Esophagus squamous epithelium (tissue), 4 donors: ENCODE data around the genes SEPTIN3 and BIK.

DNA sequence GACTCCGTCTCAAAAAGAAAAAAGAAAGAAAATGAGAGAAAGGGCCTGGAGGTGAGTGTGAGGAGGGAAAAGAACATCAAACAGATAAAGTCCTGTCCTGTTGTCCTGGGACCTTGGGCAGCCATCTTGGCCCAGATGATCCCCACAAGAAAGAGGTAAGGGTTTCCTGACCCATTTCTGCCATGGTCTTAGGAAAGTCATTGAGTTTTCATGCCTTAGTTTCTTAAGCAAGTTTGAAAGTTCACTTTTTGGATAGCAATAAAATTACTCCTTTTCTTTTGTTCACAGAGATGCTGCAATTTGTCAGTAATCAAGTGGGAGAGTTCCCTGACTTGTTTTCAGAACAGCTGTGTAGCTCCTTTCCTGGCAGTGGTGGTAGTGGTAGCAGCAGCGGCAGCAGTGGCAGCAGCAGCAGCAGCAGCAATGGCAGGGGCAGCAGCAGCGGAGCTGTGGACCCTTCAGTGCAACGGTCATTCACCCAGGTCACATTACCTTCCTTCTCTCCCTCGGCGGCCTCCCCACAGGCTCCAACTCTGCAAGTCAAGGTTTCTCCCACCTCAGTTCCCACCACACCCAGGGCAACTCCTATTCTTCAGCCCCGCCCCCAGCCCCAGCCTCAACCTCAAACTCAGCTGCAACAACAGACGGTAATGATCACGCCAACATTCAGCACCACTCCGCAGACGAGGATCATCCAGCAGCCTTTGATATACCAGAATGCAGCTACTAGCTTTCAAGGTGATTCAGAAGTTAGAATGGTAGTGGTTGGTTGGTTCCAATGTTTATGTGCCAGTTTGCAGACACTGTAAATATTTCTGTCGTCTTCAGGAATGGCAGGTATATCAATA lies 33.9 kb downstream of the SREBF2 start:
- PRO-cap = no peak
- RAMPAGE, long total RNA, 4 experiments = start-site peak on the plus strand in 1 of 4 experiments, centred at position 513 of the sequence, 118 reads per replicate

- PRO-cap = unidirectional peak, plus-strand start at chr22:41910344
- RAMPAGE, long total RNA, 4 experiments = no peak in any of the 4 experiments
Measured at GRCh38 chr22:41910100-41910445, 4.8 kb downstream of the SHISA8 start.

GRCh38 chr22:41915762-41916540 lies 1.1 kb upstream of the SHISA8 start:
- PRO-cap = no peak
- RAMPAGE, long total RNA, 4 experiments = no peak in any of the 4 experiments

DNA sequence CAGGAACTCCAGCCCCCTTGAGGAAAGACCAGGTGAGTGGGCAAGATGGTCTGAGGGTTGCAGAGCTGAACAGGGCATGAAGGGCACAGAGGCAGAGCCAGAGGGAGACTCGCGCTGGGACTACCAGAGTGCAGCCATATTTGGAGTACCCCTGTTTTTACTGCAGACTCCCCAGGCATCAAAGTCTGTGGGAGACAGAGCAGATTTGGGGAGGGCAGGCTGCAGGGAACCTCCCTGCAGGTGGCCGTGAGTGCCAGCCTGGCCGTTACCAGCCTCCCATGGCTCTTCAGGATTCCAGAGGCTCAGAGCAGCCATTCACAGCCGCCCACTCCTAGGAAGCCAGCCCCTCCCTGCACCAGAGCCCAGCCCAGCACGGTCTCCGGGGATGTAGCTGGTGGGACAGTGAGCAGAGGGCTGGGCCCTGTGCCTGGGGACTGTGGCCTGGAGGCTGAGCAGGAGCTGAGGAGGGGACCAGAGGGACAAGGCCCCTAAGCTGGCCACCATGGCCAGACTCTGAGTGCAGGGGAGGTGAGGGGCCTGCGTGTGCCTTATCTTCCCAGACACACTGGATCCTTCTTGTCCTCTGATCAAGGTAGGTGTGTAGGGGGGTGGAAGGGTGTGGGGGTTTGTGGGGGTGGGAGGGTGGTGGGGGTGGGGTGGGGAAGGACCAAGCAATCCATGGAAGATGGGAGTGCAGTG lies at the start of gene SEPTIN3:
TSS of gene SEPTIN3 (plus strand) at position 358 of the 699 bp plus-strand sequence.
- PRO-cap = no peak
- RAMPAGE, long total RNA, 4 experiments = no peak in any of the 4 experiments

- PRO-cap = bidirectional peak, plus-strand start at chr22:42090947, minus-strand start at chr22:42090772
- RAMPAGE, long total RNA, 4 experiments = start-site peak on the plus strand in 1 of 4 experiments, at chr22:42091007-42091042 at its widest, 6 reads per replicate
Measured at GRCh38 chr22:42090858-42091329, 322 bp upstream of the NDUFA6 start.

- PRO-cap = no peak
- RAMPAGE, long total RNA, 4 experiments = no peak in any of the 4 experiments
Measured at GRCh38 chr22:42293342-42293582, 22.8 kb upstream of the TCF20 start.

DNA sequence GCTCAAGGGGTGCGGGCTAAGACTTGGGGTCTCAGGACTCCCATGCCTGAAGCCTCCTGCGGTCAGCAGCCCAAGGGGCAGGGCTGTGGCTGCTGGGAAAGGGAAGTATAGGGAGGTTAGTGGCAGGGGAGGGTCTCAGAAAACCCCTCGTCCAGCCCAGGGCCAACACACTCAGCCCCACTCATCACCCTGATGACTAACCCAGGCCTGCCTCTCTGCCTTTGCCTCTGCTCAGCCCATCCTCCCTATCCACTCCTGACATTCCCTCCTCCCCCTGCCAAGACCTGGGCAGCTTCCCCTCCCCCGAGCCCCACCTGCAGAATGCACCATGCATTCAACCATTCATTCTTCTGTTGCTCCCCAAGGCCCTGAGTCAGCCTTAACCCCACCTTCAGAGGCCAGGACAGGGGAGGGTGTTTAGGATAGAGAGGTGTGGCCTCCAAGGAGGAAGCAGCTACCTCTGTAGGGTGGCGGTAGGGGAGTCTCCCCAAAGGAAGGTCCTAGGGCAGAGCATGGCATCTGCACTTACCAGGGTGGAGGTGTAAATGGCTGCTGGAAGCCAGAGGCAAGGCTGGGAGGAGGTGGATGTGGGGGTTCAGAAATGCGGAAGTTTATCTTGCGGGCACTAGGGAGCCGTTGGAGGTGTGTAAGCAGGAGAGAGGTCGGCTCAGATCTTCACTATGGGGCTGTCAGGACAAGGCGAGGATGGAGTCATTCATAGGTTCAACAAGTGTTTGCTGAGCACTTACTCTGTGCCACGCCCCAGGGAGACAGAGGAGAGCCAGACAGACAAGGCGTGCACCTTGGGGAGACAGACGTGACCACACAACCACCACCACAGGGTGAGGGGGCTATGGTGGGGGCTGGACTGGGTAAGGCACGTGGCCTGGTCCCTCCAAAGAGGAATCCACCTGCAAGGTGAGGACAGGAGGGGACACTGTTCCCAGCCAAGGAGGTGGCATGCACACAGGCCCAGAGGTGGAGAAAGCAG lies 30.4 kb upstream of the TCF20 start:
- PRO-cap = bidirectional peak, plus-strand start at position 490 of the sequence, minus-strand start at position 194 of the sequence
- RAMPAGE, long total RNA, 4 experiments = no peak in any of the 4 experiments

GRCh38 chr22:42314855-42315088 lies 44.3 kb upstream of the TCF20 start:
- PRO-cap = no peak
- RAMPAGE, long total RNA, 4 experiments = no peak in any of the 4 experiments

DNA sequence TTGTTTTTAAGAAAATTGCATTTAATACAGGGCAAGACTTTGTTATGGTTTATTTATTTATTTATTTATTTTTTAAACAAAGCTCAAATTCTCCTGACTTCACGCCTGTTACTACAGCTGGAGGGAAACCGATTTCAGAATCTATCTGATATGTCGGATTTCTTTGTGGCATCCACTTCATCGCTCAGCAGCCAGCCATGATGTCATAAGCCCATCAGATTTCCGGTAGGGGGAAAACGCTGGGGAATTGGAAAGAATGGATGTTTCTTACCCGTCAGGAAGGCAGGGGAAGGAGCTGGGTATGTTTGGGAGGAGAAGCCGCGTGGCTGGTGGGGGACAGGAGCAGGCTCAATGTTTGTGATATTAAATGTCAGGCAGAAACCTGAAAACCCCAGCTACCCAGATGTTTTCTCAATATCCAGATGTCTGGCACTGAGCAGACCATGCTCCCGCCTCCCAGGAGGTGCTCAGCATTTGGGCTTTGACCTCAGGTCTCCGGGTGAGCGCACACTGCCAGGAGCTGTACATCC lies 67.7 kb downstream of the NFAM1 start:
- PRO-cap = unidirectional peak, plus-strand start at position 274 of the sequence
- RAMPAGE, long total RNA, 4 experiments = no peak in any of the 4 experiments

- PRO-cap = bidirectional peak, plus-strand start at chr22:42368596, minus-strand start at chr22:42368529; unidirectional peak, minus-strand start at chr22:42369031; unidirectional peak, minus-strand start at chr22:42369120; bidirectional peak, plus-strand start at chr22:42369506, minus-strand start at chr22:42369284
- RAMPAGE, long total RNA, 4 experiments = no peak in any of the 4 experiments
Measured at GRCh38 chr22:42368448-42369371, 63.5 kb downstream of the NFAM1 start.

DNA sequence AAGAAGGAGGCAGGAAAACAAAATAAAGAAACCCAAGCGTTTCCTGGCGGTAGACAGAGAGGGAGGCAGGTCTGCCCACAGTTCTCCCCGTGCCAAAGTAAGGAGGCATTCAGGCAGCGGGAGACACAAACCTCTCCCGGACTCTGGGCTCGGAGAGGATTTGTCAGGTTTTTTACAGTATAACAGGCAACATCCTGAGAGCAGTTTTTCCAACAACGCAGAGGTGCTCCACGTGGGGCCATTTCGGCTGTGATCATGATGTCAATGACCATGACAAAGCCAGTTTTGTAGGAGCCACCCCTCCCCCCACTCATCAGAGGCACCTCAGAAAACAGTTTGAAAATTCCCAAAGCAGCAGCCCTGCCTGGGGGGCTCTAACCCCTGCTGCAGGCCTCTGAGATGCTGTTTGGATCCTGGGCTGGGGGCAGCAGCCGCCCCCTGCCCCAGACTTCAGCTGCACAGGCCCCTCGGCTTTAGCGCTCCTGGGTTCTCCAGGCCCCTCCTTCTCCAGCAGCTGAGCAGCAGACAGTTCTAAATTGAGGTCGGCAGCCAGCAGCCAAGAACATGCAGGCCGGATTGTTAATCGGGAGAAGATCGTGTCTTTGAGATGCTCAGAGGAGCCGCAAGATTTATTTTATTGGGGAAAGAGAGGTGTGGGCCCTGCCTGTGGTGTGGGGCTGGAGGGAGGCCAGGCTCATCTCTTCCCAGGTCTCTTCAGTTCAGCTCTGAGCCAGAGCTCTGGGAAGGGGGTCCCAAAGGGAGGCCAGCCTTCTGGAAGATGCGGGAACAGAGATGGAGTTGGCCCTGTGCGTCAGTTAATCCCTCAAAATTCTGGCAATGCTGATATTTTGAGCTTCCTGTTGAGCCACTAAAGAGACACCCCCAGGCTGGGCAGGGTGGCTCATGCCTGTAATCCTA lies 19.3 kb downstream of the NFAM1 start:
- PRO-cap = no peak
- RAMPAGE, long total RNA, 4 experiments = no peak in any of the 4 experiments

GRCh38 chr22:42440059-42440561 lies 7.9 kb upstream of the NFAM1 start:
- PRO-cap = no peak
- RAMPAGE, long total RNA, 4 experiments = no peak in any of the 4 experiments

DNA sequence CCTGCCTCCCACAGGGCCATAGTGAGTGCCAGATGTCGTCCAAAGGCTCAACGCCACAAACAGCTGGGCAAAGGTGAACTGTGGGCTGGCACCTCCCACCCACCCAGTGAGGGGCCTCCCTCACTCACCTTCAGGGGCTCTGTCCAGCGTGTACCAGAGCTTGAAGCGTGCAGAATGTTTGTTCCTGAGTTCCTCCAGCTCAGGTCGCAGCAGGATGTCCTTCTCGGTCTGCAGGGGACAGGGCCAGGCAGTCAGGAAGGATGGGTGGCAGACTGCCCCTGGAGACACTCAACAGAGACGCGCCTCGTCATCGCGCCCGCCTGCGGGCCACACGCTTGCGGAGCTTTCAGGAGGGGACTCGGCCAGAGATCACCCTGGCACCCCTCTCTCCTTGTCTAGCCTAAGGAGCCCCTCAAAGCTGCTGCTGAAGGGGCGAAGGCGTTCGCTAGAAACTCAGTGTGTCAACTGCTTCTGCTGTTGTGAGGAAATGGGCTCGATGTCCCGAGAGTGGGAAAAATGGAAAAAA lies 9.0 kb upstream of the POLDIP3 start:
- PRO-cap = no peak
- RAMPAGE, long total RNA, 4 experiments = no peak in any of the 4 experiments

DNA sequence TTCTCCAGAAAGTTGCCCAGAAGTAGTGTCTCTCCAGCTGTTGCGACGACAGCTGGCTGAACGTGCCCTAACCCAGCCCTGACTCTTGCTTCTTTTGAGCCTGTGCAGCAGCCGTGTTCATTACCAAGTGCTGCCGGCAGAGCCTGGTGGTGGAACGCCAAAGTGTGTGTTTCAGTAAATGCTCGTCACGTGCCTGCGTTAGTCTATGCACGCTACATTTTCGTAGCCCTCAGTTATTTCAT lies 66.1 kb downstream of the ARFGAP3 start:
- PRO-cap = unidirectional peak, minus-strand start at position 129 of the sequence
- RAMPAGE, long total RNA, 4 experiments = no peak in any of the 4 experiments

GRCh38 chr22:42791615-42792128 lies 65.4 kb downstream of the ARFGAP3 start:
- PRO-cap = no peak
- RAMPAGE, long total RNA, 4 experiments = no peak in any of the 4 experiments

DNA sequence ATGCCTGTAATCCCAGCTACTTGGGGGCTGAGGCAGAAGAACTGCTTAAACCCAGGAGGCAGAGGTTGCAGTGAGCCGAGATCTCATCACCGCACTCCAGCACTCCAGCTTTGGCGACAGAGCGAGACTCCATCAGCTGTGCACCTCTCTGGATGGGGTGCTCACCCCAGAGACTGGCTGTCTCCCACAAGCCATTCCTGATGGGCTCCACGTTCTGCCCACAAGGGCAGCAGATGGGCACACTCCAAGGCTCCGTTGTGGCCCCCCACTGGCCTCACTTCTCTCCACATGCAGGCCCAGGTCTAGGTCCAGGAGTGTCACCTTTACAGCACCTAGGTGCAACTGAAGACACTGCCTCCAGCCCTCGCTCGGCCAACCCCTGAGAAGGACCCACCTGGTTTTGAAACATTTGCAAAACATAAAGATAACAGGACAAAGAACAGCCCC lies 29.7 kb downstream of the PACSIN2 start:
- PRO-cap = no peak
- RAMPAGE, long total RNA, 4 experiments = no peak in any of the 4 experiments

- PRO-cap = unidirectional peak, plus-strand start at chr22:43110624; bidirectional peak, plus-strand start at chr22:43110750, minus-strand start at chr22:43110630
- RAMPAGE, long total RNA, 4 experiments = start-site peak on the plus strand in 3 of 4 experiments, at chr22:43110716-43110751 at its widest, 33 to 76 reads per replicate
Measured at GRCh38 chr22:43110427-43111015, at the start of gene BIK. BIK (plus strand) TSS chr22:43110750.

DNA sequence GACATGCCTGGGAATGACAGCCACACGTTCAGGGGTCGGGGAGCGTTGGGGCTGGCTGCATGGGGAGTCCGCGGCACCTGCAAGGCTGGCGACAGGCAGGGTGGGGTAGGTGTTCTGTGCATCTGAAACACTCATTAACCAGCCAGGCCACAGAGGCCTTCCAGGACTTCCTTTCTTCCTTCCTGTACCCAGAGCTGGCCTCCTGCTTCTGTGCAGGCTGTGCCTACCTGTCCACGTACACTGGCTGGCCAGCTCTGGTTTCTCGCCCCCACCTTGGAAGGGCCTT lies 16.0 kb downstream of the TTLL12 start:
- PRO-cap = no peak
- RAMPAGE, long total RNA, 4 experiments = no peak in any of the 4 experiments

GRCh38 chr22:43257846-43258431 lies 71.0 kb upstream of the TTLL12 start:
- PRO-cap = no peak
- RAMPAGE, long total RNA, 4 experiments = no peak in any of the 4 experiments

- PRO-cap = no peak
- RAMPAGE, long total RNA, 4 experiments = no peak in any of the 4 experiments
Measured at GRCh38 chr22:43260364-43260775, 73.4 kb upstream of the TTLL12 start.